ENCODE data around the gene TMEM95.

GRCh38 chr17:7112710-7113188 lies 1.9 kb downstream of the ASGR2 start:
- RRBS, result 24% methylated on average over 1 of the region's 4 CpGs

DNA sequence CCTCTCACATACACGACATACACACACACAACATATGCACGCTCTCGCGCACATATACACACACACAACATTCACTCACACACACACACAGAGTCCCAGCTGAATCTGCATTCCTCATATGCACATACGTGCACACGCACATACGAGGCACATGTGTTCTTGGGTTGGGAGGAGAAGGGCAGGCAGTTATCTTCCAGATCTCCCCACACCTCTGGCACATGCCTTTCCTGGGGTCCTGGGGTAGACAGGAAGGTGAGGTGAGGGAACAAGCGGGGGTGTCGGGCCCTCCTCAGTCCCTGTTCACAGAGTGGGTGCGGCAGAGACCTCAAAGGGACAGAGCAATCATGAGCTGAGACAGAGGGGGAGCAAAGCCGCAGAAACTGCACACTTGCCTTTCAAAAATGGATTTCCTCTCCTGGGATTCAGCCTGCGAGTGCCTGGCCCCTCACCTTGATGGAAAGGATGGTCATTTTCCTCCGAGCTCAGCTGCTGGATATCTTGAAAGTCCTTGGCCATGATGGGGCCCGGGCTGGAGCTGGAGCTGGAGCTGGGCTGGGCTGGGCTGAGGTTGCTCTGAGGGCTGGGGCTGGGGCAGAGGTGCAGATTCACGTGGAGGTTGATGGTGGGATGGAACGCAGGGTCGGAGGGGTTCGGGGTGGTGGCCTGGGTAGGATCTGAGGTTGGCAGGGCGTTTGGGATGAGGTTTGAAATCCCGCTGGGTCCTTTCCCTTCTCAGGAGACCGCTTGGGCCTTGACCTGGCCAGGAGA lies 713 bp downstream of the ASGR2 start:
- RRBS, result no CpG with 5 or more reads among the region's 21 CpGs

DNA sequence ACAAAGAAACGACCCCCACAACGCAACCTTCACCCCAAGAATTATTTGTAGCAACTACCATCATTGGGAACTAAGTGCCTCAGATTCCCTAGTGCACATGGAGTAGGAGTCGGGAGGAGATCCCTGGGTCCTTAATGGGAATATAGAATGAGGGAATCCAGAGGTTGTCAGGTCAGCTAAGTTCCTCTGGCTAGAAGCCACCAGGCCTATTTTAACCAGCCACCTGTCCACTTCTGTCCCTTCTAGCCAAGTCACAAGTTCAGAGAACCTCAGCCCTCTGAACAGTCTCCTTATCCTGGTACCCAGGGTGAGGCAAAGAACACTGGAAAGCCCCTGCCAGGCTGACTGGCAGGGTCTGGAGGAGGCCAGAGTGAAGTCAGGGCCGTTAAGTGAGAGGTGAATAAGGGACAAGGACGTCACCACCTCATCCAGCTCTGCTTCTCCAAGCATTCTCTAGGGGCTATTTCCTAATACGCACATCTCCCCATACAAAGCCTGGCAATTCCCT lies 2.8 kb downstream of the CTDNEP1 start:
- RRBS, result no CpG with 5 or more reads among the region's 6 CpGs

DNA sequence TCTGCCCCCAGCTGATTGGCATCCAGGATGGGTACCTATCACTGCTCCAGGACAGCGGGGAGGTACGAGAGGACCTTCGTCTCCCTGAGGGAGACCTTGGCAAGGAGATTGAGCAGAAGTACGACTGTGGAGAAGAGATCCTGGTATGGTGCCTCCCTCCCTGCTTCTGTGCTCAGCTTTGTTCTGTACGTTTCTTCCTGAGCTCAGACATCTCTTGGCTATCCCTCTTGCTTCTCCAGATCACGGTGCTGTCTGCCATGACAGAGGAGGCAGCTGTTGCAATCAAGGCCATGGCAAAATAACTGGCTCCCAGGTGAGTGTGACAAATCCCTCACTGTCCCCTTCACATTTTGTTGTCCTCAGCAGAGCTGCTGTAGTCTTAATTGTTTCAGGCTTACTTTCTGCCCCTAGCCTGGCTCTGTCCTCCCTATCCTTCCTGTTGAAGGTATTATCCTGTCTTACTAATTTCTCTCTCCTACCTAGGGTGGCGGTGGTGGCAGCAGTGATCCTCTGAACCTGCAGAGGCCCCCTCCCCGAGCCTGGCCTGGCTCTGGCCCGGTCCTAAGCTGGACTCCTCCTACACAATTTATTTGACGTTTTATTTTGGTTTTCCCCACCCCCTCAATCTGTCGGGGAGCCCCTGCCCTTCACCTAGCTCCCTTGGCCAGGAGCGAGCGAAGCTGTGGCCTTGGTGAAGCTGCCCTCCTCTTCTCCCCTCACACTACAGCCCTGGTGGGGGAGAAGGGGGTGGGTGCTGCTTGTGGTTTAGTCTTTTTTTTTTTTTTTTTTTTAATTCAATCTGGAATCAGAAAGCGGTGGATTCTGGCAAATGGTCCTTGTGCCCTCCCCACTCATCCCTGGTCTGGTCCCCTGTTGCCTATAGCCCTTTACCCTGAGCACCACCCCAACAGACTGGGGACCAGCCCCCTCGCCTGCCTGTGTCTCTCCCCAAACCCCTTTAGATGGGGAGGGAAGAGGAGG lies 3.5 kb downstream of the GPS2 start:
- RRBS, result no CpG with 5 or more reads among the region's 15 CpGs

DNA sequence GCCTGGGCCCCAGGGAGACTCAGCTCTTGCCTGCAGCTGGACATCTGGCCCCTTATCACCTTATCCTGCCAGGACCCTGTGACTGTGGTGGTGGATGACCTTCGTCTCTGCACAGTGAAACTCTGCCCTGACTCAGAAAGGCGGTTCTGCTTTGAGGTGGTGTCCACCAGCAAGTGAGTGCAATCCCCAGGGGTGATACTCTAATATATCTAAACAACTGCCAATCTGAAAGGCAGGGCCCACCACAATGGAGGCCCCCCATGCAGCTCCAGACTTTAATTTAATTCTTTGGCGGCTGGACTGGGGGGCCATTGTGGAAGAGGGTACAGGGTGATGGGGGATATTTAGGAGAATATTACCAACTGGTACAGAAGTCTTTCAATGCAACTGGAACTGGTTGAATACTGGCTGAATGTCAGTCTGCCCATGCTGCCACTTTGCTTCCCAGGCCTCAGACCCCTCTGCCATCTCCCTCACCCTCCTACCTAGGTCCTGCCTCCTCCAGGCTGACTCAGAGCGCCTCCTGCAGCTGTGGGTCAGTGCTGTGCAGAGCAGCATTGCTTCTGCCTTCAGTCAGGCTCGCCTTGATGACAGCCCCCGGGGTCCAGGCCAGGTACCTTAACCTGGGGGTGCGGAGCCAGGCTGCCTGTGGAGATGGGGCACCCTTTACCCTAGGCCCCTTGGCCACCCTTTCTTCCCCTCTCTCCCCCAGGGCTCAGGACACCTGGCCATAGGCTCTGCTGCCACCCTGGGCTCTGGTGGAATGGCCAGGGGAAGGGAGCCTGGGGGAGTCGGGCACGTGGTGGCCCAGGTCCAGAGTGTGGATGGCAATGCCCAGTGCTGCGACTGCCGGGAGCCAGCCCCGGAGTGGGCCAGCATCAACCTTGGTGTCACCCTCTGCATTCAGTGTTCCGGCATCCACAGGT lies 5.4 kb upstream of the KCTD11 start:
- RRBS, result 96% methylated on average over 1 of the region's 13 CpGs

- RRBS, result no CpG with 5 or more reads among the region's 15 CpGs
Measured at GRCh38 chr17:7354740-7355503, at the start of gene TMEM95. TMEM95 (plus strand) TSS chr17:7355156.

- RRBS, result 0% methylated on average over 1 of the region's 10 CpGs
Measured at GRCh38 chr17:7403840-7404015, 169 bp downstream of the TMEM256 start.

DNA sequence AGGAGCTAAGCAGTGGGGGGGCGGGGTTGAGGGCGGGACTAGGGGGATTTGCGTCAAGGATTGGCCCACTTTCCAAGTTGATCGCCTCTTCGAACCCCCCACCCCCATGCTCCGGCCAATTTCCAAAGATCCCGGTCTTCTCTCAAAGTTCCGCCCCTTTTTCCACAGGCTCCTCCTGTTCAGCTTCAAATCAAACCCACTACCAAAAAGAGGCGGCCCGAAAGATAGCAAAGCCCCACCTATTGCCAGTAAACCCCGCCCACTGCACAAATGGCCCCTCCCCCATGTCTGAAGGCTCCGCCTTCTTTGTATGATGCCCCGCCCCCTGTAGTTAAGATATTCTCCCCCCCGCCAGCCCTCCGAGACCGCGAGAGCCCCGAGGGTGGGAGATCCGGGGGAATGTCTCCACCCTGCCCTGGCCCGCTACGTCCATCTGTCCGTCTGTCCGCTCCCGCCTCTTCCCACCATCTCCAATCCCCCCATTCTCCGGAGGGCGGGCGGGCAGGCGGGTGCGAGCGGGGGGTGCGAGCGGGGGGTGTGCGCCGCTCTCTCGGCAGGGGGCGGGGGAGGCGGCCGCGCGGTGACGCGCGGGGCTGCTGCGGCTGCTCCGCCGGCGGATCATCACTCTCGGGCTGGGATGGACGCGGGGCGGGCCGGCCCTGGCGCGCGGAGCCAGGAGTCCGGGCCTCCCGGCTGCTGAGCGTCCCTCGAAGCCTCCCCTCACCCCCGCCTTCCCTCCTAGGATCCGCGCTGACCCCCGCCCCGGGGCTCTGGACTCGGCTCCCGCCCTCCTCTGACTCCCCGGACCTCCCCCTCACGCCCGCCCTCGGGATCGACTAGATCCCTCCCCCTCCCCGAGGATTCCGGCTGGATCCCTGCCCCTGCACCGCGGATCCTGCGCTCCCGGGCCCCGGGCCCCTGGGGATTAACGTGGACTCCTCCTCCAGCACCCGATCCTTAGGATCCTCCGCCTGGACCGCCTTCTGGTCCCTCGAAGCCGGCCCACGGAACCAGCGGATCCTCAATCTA lies 709 bp upstream of the TMEM256 start:
- RRBS, result 10% methylated on average over 35 of the region's 86 CpGs

- RRBS, result 24% methylated on average over 6 of the region's 21 CpGs
Measured at GRCh38 chr17:7417912-7418663, 2.0 kb upstream of the SPEM1 start.

DNA sequence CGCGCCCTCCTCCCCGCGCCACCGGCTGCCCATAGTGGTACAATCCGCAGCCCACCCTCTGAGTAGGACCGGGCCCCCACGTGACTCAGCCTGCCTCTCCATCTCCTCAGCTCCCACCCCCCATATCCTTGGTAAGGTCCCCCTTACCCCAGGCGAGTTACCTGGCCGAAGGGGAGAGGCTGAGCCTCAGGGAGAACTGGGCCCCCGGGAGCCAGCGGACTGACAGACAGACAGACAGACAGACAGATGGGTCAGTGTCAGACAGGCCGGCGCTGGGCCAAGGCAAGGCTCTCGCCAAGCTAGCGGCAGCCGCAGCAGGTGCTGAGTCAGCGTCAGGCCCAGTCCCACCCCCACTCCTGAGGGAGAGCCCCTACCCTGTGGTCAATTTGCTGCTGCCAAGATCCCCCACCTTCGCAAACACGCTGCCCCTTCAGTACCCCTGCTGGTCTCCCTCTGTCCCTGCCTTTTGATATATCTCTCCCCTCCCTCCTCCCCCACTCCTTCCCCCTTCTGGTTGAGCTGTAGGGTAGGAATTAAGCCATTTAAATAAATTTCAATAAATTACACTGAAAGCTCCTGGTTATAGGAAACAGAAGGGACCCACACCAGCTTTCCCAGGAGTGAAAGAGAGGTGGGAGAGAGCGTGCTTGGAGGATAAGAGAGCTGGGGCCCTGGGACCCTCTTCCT lies 1.5 kb downstream of the FGF11 start:
- RRBS, result 10% methylated on average over 3 of the region's 21 CpGs

- RRBS, result no CpG with 5 or more reads among the region's 1 CpG
Measured at GRCh38 chr17:7460059-7460459, 15.2 kb downstream of the CHRNB1 start.

DNA sequence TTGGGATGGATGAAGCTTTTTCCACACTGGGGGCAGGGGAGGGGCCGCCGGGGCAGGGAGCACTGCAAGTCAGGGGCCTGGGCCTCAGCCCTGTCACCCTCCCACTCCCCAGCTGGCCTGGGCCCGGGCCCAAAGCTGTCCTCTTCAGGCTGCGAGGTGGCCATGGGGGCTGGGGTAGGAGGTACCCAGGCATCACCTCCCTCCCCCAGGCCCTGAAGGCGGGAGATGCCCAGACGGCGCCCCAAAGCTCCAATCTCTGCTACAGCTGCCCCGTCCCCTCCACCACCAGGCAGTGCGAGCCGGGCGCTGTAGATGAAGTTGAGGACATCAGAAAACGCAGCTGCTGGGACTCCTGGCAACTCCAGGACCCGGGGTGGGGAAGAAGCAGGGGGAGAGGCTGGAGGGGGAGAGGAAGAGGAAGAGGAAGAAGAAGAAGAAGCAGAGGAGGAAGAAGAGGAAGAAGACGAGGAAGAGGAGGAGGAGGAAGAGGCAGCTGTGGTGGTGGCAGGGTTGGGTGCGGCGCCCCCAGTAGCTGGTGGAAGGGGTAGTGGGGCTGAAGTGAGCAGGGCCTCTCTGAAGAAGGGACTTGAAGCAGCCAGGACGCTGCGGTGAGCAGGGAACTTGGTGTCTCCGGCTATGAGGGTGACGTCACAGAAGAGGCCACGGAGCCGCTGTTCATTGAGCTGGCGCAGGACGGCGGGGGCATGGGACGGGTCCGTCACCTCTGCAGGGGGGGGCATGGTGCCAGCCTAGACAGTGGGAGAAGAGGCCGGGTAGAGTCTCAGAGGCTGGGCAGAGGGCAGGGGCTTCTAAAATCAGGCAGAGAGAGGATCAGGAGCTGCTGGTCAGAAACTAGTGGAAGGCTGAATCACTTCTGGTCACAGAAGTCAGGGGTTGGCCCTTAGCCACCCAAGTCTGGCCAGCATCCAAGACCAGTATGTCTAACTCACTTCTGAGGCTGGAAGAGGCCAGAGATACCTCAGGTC lies 13.1 kb downstream of the ZBTB4 start:
- RRBS, result 90% methylated on average over 6 of the region's 28 CpGs

DNA sequence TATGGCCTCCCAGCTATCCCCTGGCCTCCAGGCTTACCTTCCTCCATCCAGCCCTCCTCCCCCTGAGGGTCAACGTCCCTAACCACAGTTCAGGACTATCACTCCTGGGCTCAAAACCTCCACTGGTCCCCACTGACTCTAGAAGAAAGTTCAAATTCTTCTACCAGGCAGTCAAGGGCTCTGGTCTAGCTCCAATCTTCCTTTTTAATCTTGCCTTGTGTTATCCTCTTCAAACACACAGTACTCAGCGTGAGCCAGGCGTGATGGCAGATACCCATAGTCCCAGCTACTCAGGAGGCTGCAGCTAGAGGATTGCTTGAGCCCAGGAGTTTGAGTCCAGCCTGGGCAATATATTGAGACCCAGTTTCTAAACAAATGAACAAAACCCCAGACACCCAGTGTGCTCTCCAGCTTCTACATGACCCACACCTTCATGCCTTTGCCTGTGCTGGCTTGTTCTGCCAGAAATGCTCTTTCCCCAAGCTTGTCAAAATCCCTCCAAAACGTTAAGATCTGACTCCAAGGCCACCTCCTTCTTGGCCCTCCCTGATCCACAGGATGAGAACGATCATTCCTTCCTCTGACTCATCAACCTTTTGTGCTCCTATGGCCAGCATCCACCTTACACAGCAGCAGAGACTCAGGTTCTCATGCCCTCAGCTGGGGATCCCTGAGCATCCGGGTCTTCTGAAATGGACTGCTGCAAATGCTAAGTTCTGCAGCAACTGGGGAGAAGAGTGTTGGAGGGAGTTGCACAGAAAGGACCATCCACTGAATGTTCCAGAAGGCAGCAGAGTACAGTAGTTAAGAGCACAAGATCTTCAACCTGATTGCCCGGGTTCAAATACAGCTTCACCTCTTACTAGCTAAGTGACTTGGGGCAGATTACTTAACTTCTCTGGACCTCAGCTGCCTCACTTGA lies 3.1 kb downstream of the ZBTB4 start:
- RRBS, result no CpG with 5 or more reads among the region's 7 CpGs

GRCh38 chr17:7497176-7497790 lies 16.0 kb downstream of the SLC35G6 start:
- RRBS, result no CpG with 5 or more reads among the region's 18 CpGs

DNA sequence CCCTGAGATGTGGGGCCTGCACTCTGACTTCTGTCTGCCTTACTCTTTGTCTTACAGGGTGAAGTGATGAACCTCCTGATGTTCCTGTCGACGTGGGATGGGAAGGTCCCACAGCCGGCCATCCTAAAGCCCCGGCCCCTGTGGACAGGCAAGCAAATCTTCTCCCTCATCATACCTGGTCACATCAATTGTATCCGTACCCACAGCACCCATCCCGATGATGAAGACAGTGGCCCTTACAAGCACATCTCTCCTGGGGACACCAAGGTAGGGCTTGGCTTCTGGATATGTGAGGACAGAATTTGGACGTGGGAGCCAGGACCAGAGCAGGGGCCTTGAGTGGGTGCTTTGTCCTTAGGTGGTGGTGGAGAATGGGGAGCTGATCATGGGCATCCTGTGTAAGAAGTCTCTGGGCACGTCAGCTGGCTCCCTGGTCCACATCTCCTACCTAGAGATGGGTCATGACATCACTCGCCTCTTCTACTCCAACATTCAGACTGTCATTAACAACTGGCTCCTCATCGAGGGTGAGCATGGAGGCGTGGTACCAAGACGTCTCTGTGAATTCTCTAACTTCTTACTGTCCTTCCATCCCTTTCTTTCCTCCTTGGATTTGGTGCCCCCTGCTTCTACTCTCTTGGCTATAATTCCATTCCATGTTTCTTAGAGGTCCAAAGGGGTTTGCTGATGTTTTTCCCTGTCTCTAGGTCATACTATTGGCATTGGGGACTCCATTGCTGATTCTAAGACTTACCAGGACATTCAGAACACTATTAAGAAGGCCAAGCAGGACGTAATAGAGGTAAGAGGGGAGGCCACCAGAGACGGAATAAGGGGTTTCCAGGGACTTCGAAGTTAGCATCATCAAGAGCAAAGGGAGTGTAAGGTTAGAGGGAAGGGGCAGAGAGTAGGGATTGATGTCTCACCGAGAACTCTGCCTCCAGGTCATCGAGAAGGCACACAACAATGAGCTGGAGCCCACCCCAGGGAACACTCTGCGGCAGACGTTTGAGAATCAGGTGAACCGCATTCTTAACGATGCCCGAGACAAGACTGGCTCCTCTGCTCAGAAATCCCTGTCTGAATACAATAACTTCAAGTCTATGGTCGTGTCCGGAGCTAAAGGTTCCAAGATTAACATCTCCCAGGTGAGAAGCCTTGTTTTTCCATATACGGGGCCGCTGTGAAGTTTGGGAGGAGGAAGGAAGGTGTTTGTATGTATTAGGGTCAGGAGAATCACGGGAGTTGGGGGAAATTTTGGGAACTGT lies 19.8 kb downstream of the SLC35G6 start:
- RRBS, result no CpG with 5 or more reads among the region's 27 CpGs

DNA sequence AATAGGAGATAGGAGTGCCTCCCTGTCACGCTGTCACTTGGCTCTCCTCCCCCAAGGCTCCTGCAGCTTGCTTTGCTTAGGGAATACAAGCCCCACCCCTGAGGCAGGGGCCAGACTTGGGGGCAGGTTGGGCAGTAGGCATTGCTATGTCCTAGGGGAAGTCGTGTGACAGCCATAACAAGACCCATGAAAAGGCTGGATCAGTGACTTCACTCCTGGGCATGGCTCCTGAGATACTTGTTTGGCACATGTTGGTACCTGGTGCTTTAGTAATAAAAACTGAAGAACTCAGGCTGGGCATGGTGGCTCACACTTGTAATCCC lies 28.8 kb downstream of the SLC35G6 start:
- RRBS, result no CpG with 5 or more reads among the region's 2 CpGs

GRCh38 chr17:7579783-7580637 lies 572 bp downstream of the CD68 start:
- RRBS, result no CpG with 5 or more reads among the region's 14 CpGs

- RRBS, result no CpG with 5 or more reads among the region's 11 CpGs
Measured at GRCh38 chr17:7580638-7581088, 1.2 kb downstream of the CD68 start.

DNA sequence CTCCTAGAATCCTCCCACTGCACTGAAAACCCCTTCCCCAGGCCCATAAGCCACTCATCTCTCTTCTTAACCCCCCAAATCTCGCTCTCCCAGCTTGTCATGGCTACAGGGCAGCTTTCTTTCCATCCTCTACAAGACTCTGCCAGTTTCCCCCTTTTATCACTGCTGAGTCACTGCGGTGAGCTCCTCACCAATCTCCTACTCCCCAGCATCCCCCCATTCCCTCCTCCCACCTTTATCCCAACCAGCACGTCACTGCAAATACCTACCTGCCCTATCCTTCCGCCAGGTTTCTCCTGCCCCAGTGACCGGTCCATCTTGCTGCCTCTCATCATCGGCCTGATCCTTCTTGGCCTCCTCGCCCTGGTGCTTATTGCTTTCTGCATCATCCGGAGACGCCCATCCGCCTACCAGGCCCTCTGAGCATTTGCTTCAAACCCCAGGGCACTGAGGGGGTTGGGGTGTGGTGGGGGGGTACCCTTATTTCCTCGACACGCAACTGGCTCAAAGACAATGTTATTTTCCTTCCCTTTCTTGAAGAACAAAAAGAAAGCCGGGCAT lies 1.7 kb downstream of the CD68 start:
- RRBS, result 87% methylated on average over 4 of the region's 13 CpGs

DNA sequence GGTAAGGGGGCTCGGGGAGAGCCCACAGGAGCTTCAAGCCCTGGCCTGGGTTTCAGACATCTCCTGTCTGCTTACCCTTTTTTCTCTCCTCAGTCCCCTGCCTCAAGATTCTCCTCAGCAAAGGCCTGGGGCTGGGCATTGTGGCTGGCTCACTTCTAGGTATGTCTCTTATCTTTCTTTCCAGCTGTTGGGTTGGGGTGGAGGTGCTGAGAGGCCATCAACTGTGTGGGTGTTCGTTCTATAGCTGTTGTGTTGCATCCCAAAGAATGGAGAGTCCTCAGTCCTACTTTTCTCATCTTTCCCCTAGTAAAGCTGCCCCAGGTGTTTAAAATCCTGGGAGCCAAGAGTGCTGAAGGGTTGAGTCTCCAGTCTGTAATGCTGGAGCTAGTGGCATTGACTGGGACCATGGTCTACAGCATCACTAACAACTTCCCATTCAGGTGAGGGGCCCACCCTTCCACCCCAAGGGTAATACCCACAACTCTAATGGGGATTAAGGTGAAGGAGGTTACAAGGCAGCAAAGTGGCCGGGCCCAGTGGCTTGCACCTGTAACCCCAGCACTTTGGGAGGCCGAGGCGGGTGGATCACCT lies 2.1 kb downstream of the MPDU1 start:
- RRBS, result no CpG with 5 or more reads among the region's 5 CpGs